Hematopoietic multipotent progenitor cell (in vitro differentiated cells): ENCODE measurements around a stretch of chr2.

DNA sequence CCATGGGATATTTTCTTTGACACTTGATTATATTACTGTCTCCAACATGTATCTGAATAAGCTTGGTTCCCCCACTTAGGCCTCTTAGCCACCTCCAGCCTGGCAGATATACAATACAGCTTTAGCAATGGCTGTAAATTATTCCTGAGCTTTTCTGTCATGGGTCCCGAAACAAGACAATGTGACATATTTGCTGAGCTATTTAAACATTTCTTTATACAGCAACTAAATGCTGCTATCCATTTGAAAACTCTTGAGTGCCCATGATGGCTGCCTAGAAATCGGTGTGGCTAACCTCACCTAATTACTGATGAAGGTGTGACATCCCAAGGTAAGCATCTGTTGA lies 406.1 kb downstream of the SUCLG1 start:
- CAGE, long polyA plus RNA = no peak

DNA sequence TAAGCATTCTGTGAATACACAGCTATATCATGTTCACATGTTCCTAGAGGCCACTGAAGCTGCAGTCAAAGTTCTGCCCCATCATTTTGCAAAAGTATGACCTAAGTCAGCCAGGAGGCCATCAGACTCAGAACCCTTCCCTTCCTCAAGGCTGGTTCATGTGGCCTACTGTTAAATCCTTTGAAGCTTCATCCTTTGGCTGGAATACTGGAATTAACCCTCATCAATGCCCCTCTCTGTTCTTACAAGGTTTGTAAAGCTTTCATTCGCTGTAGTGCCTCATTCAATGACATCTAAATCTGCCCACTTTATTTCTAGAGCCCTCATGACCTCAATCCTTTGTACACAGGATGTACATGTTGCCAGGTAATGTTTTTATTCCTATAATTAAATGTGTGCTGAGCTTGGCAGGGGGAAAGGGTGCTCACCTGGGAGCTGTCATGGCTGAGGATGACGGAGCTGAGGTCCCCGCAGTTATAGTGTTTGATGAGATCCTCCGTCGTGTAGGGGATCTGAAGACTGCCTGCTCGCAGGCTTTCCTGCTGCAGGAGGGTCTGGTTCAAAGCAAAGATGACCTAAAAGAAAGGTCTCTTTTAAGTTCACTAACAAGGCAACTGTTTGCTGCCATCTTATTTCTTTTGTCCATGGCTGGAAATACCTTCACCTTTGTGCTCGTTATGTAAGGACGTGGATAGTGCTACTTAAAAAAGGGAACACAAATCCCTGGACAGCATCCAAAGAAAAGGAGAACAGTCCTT lies 39.3 kb downstream of the TRABD2A start:
- CAGE, long polyA plus RNA = no peak

- CAGE, long polyA plus RNA = no peak
Measured at GRCh38 chr2:84855773-84856088, 25.2 kb downstream of the TRABD2A start.

DNA sequence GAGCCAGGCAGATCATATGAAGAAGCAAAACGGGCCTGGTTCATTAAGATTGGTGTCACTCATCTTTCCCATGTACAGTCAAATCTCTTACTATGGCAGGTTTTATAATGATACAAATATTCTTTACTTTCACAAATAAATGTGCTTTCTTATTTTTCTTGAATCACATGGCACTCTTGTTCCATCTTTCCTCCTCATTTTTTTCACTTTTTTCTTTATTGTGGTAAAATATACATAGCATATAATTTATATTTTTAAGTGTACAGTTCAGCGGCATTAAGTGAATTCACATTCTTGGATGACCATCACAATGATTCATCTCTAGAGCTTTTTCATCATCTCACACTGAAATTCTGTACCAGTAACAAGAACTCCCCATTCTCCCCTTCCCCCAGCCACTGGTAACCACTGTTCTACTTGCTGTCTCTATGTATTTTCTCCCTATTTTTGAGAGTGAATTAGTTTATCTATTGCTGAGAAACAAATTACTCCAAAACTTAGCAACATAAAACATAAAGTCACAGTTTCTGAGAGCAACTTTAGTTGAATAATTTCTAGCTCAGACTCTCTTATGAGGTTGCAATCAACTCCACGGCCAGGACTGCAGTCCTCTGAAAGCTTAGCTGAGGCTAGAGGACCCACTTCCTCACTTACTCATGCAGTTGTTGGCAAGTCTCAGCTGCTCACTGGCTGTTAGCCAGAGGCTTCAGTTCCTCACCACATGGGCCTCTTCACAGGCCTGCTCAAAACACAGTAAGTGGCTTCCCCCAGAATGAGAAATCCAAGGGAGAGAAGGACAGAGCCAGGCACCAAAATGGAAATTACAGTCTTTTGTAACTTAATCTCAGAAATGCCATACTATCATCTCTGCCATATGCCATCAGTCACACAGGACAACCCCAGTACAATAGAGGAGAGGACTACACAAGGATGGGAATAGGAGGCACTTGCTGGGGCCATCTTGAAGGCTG lies 7.2 kb upstream of the TMSB10 start:
- CAGE, long polyA plus RNA = no peak

GRCh38 chr2:84924933-84925386 lies 19.5 kb downstream of the TMSB10 start:
- CAGE, long polyA plus RNA = no peak

DNA sequence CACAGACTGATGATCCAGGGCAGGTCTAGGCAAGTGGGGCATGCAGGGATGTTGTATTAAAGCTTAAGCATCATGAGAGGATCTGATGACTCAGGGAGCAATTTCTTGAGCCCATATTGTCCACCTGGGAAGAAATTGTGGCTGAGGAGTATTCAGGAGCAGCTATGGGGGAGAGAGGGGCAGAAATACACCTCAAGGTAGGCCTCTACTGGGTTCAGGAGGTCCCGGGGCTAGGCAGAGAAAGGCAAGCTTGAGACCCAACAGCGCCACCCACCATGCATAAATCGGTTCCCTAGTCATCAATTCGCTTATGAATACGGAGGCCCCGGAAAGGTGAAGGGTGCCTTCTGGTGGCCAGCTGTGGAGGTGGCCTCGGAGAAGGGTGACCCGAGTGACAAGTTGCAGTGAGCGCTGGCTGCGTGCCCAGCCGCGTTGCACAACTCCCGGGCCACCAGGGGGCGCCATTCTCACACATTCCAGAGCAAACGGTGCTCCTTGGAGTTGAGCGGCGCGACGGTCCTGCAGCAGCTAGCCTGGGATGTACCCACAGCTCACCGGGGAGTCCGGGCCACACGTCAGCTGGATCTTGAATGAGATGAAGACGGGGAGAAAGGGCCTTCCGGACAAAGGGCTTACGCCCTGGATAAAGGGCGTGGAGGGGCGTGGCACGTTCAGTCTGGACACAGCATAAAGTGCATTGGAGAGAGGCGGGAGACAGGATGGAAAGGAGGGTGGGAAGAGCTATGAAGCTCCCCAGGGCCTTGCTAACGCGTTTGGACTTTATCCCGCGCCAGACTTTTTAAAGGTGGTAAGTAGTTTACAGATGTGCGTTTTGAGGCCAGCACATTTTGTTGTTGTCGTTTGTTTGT lies 20.3 kb downstream of the TMSB10 start:
- CAGE, long polyA plus RNA = start-site peak on the plus strand centred at position 486 of the sequence, 25 bp wide, 13 reads

GRCh38 chr2:84969994-84970254 lies 1.0 kb upstream of the KCMF1 start:
- CAGE, long polyA plus RNA = no peak

GRCh38 chr2:84972460-84972785 lies 1.5 kb downstream of the KCMF1 start:
- CAGE, long polyA plus RNA = no peak

GRCh38 chr2:85047435-85048228 lies 76.7 kb downstream of the KCMF1 start:
- CAGE, long polyA plus RNA = no peak

DNA sequence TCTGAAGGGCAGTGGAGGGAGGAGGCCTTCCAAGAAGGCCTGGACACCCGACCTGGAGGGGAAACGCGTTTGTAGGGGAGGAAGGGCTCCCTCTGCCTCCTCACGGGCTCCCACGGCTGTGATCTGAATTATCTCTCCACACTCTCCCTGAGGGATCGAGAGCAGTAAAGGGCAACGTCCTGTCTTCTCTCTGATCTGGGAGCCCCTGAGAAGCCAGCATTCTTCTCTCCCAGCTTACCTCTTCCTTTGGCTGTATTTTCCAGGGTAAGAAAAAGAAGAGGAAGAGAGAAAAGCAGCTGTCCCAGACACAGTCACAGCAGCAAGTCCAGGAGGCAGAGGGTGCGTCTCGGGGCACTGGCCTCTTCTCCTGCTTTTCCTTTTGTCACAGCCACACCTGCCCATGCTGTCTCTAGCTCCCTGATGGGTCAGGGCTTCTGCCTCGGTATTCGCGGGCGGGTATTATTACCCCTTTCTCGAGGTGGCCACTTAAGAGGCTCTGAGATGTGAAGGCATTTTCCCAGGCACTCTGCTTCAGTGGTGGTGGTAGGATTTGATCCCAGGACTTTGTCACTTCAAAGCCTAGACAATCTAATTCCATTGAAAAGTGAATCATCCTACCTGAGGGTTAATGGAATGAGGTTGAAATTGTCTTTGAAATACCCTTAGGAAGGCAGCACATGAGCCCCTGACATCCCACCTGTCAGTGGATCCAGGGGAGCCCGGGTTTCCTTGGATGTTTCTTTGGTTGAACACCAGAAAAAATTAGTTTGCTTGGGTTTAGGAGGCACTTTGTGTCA lies 20.2 kb downstream of the TGOLN2 start:
- CAGE, long polyA plus RNA = no peak

GRCh38 chr2:85340116-85340960 lies 12.5 kb upstream of the TGOLN2 start:
- CAGE, long polyA plus RNA = no peak

DNA sequence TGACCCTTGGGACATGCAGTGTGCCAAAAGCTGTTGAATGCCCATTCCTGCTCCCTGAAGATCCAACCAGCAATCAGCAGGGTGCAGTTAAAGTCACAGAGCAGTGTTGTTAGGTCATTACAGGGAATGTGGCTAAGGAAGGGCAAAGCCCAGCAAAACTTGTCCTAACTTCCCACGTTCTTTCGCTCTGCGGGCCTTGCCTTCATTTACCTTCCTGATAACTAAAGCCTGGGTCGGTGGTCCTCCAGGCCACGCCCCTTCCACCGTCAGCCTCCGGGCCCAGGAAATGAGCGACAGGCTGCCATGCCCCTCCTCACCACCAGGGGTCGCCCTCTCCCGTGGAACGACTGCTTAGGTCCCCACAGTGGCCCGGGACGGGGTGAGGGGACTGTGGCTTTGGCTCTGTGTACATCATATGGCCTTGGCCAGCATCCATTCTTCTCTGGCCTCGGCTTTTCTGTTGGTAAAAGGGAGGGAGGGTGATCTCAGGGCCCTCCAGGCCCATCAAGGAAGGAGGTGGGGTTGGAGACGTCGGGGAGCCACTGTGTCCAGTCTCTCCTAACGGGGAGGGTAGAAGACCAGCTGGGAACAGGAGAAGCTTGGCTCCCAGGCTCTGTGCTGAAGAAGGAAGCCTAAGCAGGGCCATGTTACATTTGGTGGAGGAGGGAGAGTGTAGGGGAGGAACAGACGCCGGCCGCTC lies 2.1 kb downstream of the SH2D6 start:
- CAGE, long polyA plus RNA = no peak

DNA sequence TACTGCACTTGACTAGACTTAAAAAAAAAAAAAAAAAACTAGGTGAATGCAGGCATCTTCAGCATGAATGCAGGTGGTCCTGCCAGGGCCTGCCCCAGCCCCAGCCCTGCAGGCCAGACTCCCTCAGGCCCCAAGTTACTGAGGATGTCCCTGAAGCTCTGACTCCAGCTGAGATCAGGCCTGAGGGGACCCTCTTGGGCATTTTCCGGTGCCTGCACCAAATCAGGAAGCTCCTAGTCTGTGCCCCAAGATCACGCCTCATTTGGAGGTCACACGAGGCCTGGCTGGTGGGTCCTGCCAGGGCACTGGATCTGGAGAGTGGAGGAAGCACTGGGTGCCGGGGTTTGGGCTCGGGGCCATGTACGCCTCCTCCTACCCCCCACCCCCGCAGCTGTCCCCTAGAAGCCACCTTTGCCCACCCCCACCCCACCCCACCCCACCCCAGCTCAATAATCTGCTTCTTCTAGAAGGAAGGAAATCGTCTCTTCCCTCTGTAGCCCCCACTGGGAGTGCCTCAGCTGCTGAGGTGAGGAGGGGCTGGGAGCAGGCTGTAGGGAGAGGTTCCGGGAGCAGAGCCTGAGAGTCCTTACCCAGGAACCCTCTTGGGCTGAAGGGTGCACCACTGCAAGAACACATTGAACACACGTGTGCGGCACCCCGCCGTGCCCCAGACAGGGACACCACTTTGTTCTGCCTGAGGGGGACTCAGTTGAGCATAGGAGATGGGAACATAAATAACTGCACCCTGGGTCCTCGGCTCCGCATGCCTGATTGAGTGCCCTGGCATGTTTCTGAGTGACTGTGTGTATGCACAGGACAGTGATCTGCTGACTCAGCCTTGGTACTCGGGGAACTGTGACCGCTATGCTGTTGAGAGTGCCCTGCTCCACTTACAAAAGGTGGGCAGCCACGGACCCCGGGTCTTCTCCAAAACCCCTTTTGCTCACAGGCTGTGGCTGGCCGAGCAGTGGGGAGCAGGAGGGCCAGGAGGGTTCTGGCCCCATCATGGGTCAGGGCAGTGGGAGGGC lies 16.4 kb downstream of the SH2D6 start:
- CAGE, long polyA plus RNA = no peak

DNA sequence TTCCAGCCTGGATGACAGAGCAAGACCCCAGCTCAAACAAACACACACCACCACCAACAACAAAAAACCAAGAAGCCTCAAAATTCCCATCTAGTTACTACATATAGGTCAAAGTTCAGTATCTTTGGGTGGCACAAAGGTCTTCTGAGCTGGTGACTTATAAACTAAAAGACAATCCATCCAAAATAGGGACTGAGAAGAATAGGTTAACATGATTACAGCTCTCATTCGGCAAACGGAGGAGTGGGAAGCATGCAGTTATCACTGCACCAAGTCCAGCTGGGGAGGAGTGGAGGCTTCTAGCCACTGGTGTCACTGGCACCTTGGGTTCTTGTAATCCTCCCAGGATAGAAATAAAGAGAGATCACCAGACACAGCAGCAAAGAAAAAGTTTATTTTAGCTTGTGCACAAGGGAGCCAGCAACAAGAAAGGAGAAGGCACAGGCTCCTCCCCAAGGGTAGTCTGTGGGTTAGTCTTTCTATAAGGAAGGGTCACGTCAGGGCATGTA lies 57.5 kb downstream of the SH2D6 start:
- CAGE, long polyA plus RNA = no peak

GRCh38 chr2:85536456-85536903 lies 2.5 kb upstream of the MAT2A start:
- CAGE, long polyA plus RNA = no peak

DNA sequence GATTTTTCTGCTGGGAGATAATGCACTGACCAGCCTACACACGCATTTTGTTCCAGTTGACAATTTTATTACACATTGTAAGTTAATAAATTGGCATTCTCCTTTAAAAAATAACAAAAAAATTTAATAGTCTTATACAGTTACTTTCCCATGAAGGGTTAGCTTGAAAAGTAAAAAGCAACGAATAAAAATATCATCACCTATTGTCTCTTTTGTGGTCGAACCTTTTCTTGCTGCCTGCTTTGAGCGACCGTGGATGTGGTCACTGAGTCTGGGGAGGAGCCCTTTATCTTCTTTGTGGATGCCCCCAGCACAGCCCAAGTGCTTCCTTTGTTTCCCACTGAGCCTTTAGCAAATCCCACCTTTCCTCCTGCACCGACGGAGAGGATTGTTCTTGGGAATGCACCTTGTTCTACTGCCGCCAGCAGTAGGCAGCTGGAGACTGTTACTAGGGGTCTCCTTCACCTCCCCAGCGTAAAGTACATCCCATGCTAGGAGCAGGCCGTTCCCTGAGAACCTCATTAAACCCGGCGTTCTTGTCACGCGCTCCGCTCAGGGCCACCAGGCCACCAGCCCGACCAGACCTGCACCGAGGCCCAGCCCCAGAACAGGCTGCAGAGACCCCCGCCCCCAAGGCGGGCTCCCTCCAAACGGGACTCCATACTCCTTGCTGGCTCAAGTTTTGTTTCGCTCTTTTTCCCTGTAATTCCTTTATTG lies 1.4 kb upstream of the MAT2A start:
- CAGE, long polyA plus RNA = no peak

GRCh38 chr2:85590378-85590978 lies 5.1 kb upstream of the RNF181 start:
- CAGE, long polyA plus RNA = no peak

DNA sequence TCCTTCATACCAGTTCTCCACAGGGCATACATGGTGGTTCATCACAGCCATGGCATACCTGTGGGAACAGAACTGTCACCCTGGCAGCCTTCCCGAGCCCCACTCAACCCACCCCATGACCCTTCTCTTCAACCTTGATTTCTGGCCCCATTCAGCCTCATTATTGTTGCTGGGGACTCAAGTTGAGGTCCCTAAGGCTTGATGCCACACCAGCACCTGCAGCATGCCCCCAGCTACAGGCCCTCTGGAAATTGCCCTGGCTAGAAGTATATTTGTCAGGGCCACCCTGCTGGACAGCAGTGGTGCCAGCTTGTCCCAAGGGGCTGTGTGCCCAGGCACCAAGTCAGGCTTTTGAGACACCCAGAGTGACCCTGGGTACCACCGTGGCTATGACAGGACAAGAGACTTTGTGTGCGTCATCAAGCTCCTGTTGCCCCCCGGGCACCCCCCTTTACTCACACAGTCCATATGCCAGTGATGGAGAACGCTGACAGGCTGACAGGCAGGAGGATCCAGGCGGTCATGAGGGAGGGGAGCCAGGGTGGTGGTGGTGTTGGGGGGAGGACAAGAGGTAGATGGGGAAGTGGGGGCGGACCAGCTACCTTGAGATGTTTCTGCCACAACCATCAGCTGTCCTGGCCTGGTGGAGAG lies 948 bp downstream of the TMEM150A start:
- CAGE, long polyA plus RNA = no peak

GRCh38 chr2:85687122-85687517 lies 7.0 kb upstream of the GNLY start:
- CAGE, long polyA plus RNA = no peak

DNA sequence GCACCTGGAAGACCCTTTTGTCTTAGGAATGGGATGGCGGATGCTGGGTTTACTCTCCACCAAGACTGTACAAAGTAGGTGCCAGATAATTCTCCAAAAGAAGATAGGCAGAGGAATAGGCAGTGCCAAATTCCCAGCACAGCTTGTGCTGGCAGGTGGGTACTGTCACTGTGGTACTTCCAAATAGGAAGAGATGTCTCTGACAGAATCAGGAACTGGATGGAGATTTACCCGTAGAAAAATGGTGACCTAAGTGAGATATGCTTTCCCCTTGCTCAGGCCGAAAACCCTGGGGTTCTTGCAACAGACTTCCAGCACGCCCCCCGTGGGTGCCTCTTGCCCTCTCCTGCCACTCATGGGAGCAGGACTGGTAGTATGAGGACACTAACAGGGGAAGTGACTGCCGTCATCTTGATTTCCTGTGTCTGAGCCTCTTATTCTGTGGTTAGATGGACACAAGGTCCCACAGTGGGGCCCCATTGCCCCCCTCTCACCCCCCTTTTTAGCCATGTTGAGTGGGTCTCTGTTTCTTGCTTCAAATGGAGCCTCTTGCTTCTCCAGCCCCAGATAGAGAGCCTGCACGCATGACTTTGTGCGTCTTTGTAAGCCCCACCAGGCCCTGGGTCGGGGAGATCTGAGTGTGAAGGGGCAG lies 12.4 kb downstream of the GNLY start:
- CAGE, long polyA plus RNA = no peak